CMK (cell line): Measurements from ENCODE around the gene ZFP69.

DNA sequence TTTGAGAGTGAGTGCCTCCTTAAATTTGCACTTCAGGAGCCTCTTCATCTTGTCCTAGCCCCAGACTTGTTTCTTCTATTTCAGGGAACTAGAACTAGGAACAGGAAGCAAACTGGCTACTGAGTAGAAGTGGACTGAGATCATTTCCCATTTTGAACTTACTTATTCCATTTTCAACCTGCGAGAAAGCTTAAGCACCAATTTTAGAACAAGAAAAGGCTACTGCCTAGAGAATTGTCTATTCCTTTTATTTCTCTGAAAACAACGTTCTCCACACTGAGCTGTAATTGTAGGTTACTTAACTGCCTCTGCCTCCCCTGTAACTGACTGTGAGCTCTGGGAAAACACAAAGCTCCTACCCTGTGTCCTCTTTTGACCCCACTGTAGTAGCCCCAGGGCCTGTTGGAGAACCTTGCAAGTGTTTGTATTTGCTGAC is 2.5 kb downstream of the PPT1 start:
- RRBS, result no CpG with 5 or more reads among the region's 2 CpGs

GRCh38 chr1:40097529-40097916 is 471 bp upstream of the PPT1 start:
- RRBS, result no CpG with 5 or more reads among the region's 6 CpGs

- RRBS, result no CpG with 5 or more reads among the region's 7 CpGs
These were observed 9.5 kb downstream of the SMAP2 start for GRCh38 chr1:40382856-40383522.

DNA sequence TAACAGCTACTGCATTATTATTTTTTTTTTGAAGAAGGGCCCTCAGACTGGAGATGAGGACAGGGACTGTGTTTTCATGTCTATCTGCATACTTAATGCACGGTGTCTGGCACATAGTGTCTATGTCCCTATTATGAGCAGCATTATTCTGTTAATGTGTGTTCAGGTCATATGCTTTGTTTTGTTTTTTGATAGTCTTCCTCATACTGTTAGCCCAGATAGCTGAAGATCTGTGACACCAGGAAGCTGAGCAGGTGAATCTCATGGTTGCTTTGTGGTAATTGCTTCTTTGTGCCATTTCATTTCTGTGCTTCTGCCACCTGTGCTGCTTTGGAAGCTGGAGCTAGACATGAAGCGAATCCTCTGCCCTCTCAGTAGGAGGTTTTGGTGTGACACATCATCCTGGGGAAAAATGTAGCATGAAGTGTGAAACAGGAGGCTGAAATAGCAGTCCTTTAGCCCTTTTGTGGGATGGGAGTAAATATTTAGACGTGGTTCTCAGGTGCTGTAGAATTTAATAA is 15.8 kb downstream of the SMAP2 start:
- RRBS, result no CpG with 5 or more reads among the region's 3 CpGs

DNA sequence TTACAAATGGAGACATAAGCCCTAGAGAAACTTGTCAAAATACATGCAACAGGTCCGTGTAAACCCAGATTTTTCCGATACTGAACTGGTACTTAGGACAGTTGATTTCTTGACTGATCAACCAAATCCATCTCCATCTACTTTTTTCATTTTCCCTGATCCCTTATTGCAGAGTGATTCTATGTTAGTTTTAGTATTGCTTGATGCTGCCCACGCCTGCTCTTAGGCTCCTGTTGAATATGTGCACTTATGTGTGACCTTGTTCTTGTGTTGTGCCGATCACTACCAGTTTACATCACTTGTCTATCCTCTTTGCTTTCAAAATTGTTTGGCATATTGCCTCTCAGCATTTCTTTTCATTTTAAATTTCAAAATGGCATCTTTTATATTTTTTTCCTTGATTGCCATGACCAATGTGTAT is 28.2 kb downstream of the SMAP2 start:
- RRBS, result no CpG with 5 or more reads among the region's 4 CpGs

DNA sequence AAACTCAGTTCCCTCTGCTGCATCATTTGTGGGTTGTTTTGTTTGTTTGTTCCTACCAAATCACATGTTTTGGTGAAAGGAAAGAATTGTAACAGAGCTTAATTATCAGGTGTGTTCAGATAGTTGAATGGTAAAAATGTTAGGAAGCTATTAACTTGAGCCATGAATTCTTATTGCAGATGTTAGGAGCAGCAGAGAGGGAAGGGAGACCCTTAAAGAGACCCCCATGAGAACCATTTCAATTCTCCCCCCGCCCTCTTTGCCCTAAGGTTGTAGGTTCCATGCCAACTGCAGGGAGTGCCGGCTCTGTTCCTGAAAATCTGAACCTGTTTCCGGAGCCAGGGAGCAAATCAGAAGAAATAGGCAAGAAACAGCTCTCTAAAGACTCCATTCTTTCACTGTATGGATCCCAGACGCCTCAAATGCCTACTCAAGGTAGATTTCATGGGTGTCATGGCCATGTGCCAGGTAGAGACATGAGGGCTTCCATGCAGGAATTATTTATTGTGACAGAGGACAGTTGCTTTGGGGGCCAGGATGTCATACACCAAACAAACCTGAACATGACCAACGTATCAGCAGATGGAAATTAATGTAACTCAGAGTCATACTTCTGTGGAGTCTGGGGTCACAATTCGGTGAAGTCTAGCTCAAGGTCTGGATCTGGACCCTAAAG is 34.2 kb upstream of the ZFP69B start:
- RRBS, result no CpG with 5 or more reads among the region's 6 CpGs

DNA sequence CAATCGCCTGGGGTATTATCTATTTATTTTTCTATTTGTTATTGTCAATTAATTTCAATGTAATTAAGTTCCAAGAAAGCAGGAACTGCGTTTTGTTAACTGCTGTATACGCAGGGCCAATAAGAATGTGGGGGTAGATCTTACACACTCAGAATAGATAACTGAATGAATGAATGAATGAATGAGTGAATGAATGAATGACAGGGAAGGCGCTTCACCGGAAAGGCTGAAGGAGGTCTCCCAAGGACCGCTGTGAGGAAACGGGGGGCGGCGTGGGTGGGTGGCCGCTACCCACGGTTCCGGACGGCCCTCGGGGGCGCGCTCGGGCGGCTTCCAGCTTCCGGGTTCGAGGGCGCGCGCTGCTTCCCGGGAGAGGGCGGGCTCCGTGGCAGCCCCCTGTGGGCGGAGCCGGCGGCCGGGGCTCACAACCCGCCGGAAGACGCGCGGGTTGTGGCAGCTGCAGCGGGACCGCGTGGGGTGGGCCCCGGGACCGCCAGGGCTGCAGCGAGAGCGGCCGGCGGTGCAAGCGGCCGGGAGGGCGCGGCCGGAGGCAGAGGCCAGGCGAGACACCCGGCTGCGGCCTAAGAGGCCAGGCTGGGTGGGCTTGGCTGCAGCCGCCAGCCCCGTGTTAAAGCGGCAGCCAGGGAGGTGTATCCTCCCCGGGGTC is at the start of gene ZFP69:
ZFP69 (plus strand) TSS at position 426 of the 667 bp plus-strand sequence.
- RRBS, result 86% methylated on average over 31 of the region's 56 CpGs

DNA sequence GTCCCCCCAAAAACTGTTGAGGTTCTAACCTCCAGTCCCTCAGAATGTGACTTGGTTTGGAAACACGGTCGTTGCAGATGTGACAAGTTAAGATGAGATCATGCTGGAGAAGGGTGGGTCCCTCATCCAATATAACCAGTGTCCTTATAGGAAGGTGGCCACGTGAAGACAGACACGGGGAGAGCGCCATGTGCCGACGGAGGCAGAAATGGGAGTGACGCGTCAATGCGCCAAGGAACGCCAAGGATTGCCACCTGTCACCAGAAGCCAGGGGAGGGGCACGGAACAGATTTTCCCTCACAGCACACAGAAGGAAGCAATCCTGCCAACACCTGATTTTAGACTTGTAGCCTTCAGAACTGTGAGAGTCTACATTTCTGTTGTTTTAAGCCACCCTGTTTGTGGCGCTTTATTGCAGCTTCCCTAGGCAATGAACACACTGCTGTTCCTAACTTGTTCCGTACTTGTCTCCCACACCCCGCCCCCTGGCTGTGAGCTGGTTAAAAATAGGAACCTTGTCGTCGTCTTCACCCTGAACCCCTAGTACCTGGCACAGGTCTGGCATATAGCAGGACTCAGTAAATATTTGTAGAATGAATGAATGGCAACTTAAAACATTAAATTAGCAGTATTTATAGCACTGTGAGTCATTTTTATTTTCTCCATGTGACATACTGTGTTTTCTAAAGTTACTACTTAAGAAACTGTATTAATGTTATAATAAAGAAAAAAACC is 14.2 kb downstream of the RIMS3 start:
- RRBS, result no CpG with 5 or more reads among the region's 17 CpGs

DNA sequence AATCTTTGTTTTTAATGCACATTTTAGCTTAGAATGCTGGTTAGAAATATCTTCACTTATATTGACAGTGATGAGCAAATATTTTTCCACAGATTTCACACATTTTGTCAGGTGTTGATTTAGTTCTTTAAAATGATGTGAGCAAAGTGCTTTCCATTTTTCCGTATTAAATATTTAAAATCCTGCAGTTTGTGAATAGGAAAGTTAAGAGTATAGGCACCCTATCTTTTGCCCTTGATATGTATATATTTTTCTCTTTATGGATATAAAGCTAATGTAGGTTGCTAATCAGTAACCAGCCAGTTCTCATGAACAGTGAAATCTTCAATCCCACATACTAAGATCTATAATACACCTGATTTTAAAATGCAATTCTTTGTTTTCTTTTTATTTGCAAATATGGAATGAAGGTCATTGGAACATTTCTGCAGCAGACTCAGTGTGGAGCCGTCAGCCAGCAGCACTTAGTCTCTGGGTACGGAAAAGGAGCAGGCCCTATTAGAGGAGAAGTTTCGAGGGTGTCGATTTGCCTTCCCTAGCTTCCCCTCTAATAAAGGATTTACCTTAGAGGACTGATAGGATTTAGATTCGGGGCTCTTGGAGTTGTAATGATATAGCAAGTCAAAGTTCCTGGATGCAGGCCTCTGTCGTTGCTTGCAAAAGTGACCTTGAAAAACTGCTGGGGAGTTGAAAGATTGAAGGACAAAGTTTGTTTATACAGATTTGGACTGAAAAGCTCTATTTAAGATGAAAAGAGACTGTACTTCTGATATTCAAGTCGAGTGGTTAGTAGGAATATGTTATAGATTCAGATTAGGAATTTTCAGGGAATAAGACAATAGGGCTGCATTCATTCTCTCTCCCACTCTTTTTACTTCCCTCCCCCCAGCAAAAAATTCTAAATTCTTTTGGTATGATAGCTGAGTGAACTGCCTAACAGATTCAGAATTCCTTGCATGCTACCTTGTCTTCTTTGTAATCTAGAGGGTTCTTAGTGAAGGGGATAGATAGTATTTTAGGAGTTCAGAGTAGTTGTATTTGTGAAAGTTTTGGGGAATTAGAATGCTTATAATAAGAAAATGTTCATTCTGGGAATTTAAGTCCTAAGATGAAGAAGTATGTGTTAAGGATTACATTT is 19.0 kb downstream of the NFYC start:
- RRBS, result no CpG with 5 or more reads among the region's 8 CpGs

- RRBS, result no CpG with 5 or more reads among the region's 3 CpGs
These were observed 20.1 kb downstream of the NFYC start for GRCh38 chr1:40711316-40712381.

GRCh38 chr1:40712935-40713429 is 21.5 kb downstream of the NFYC start:
- RRBS, result no CpG with 5 or more reads among the region's 1 CpG

- RRBS, result no CpG with 5 or more reads among the region's 4 CpGs
These were observed 25.0 kb upstream of the KCNQ4 start for GRCh38 chr1:40758402-40759244.

GRCh38 chr1:40872297-40872723 is 10.1 kb upstream of the CITED4 start:
- RRBS, result no CpG with 5 or more reads among the region's 3 CpGs

- RRBS, result no CpG with 5 or more reads among the region's 7 CpGs
These were observed 15.5 kb upstream of the CITED4 start for GRCh38 chr1:40877405-40878272.

- RRBS, result no CpG with 5 or more reads among the region's 2 CpGs
These were observed 49.3 kb upstream of the CTPS1 start for GRCh38 chr1:40930205-40930498.

GRCh38 chr1:40988947-40989462 is 9.5 kb downstream of the CTPS1 start:
- RRBS, result 100% methylated on average over 1 of the region's 7 CpGs

DNA sequence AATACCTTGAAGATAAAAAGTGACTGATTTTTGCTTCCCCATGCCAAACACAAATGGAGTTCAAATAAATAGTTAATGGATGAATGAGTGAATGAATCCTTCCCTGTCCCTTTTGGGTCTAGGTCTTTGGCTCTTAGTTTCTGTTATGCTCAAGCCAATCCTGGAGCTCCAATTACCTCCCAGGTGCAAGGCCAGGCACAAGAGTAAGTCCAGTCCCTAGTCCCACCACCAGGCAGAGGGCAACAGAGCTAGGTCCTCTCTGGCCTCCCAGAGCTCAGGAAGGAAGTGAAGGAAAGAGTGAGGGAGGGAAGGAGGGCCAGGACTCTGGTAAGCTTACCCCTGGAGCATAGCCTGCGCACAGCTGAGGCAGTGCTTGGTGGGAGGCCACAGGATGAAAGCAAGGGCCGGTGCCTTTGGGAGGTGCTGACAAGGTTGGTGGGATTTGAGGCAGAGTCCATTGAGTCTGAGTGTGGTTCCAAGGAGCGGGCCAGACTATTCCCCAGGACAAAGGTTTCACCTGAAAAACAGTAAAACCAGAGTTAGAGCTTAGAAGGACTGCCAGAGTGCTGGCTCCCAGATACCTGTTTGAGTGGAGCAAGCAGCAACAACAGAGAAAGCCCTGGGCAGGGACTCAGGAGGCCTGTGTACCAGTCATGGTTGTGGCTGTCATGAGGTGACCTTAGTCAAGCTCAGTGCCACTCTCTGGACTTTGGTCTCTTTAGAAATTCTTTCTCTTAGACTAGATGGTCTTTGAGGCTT is 15.7 kb upstream of the SLFNL1 start:
- RRBS, result no CpG with 5 or more reads among the region's 3 CpGs

DNA sequence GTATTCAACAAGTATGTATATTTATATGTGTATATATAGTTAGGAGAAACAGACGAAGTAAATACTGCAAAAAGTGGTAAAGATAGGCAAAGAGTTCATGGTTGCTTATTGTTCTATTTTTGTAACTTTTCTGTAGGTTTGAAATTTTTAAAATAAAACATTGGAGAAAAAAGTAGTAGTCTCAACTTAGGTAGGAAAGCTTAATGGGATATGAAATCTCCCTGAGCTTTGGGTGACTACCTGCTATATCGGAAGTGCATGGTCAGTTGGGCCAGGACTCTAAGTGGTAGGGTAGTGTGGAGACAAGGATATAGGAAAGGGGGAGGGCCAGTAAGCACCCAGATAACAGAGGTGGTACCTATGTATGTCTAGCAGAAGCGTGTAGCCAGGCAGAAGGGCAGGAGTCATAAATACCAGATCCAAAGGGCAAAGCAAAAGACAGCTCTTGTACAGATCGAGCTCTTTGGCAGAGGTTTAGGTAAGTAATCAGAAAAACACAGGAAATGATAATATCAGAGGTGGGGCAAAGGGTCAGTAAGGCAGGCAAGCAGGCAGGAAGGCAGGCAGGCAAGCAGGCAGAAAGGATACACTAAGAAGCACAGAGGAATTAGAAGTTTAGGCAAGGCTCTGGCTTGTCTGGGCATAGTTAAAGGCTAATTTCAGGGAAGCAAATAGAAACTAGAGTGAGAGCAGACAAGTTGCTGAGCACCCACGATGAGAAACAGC is 22.5 kb upstream of the SLFNL1 start:
- RRBS, result no CpG with 5 or more reads among the region's 5 CpGs

DNA sequence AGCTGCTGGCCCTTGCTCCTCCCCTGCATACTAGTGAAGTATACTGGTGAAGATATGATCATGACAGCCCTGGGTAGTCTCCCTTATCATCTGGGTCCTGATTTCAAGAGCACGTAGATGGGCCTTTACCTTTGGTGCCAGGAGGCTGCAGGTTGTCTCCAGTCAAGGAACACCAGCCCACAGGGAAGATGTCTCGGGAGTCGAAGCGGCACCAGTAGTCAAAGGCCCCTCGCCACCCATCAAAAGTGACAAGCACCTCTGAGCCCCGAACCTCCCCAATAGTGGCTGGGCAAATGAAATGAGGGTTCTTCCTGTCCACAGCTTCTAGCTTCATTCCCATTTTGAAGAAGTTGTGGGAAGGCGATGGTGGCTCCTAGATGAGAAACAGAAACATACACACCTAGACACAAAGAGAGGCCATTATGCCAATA is 91.6 kb upstream of the SLFNL1 start:
- RRBS, result no CpG with 5 or more reads among the region's 7 CpGs

DNA sequence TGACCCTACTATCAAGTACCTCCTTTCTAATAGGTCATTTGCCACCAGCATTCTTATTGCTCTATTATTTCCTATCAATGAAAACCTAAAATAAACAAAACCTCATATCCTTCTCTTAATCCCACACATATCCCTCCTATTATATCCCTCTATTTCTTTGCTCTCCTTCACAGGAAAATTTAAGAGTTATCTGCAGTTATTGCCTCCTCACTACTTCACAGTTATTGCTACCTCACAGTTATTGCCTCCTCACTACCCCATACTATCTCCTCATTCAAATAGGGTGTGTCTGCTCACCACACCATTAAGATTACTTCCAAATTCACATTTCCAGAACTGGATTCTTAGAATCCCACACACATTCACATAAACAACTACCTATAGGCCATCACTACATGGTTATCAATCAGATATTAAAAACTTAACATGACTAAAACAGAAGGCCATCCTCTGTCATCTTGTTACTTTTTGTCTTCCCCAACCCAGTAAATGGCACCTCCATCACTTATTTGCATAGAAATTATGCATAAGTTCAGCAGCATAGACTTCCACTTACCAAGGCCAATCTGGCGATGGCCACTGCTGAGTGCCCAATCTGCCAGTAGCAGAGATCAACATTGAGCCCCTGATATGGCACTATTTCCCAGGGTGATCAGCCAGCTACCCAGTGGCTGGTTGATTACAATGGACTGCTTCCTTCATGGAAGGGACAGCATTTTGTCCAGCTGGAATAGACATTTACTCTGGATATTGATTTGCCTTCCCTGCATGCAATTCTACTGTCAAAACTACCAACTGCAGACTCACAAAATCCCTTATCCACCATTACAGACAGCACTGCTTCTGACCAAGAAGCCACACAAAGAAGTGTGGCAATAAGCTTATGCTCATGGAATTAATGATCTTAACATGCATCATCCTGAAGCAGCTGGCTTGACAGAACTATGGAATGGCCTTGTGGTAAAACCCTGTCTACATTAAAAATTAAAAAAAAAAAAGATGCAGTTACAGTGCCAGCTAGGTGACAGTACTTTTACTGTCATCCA is 71.2 kb downstream of the SCMH1 start:
- RRBS, result no CpG with 5 or more reads among the region's 1 CpG